Epidermal melanocyte (primary cell): ENCODE data around the genes HHLA2, CD200 and CD200R1.

GRCh38 chr3:108296272-108296702 is at the start of gene HHLA2:
HHLA2 (plus strand) TSS chr3:108296548.
- RRBS, result no CpG with 5 or more reads among the region's 3 CpGs

- RRBS, result no CpG with 5 or more reads among the region's 2 CpGs
Measured at GRCh38 chr3:108550374-108551319, 38.6 kb downstream of the CIP2A start.

DNA sequence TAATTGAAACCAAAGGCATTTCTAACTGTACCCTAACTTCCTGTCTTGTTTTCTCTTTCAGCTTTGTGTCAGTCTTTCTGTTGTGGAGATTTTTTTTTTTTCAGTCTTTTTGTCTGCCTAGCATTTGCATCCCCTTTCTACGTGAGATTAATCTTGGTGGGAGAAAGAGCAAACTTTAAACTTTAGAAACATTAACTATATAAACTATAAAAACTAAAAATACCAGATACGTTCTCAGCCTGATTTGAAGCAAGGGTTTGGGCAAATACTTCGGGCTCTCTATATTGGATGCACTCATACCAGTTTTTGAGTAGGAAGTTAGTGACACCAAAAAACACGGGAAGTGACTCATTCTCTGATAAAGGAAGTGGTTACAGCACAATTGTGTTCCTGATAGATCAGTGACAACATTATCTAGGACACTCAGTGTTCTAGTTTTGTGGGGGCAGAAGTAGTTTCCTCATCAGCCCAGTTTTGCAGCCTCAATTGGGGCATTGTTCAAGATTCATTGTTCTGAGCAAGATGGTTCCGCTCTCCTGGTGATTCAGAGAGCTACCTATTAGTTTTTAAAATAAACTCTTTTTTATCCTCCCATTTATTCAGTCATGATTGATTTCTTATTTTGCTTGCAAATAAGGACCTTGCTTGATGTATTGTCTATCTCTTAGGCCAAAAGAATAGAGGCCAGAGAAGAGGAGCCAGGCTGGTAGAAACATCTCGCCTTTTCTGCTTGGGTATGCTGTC is 469.6 kb upstream of the DPPA4 start:
- RRBS, result no CpG with 5 or more reads among the region's 6 CpGs

- RRBS, result no CpG with 5 or more reads among the region's 4 CpGs
Measured at GRCh38 chr3:110344989-110345509, 726.6 kb upstream of the NECTIN3 start.

- RRBS, result no CpG with 5 or more reads among the region's 31 CpGs
Measured at GRCh38 chr3:111561795-111562310, 19.9 kb downstream of the CD96 start.

DNA sequence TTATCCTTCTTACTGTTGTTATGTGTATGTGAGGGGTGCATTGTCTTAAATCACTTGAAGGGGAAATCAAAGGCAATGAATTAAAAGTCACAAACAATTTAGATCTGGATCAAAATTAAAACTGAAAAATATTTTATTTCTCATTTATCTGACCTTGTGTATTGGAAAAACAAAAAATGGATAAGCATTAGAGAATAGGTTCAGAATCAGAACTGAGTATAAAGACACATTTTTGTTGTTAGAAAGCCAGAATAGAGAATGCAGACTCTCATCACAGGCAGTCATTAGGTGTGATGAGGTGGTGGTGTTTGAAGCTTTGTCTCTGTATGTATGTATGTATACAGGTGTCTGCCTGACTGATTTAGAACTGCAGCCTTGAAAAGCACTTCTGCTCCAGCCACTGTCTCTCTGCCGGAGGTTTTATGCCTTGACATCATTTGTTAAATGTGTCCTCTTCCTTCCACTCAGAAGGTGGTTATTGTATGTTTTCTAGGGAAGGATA is 1.3 kb downstream of the PLCXD2 start:
- RRBS, result no CpG with 5 or more reads among the region's 1 CpG

GRCh38 chr3:111692970-111693552 is 18.6 kb downstream of the PLCXD2 start:
- RRBS, result no CpG with 5 or more reads among the region's 6 CpGs

DNA sequence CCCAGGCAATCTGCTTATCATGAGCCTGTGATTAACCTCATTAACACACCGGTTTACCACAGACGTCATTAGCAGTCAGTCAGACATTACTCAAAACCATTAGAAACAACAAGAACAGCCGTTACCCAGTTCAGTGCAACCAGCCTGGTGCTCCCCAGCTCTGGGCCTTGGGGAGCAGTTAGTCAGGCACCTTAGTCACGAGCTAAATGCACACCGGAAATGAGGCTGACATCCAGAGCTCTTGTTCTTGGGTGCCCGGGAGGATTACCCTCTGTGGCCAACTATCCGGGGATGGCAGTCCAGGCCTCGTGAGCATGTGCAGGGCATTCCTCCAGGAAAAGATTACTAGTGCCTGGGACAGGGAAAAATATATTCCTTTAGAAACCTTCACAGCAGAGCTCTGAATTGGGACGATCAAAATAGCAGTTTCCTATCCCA is 38.0 kb downstream of the PLCXD2 start:
- RRBS, result 93% methylated on average over 1 of the region's 9 CpGs

DNA sequence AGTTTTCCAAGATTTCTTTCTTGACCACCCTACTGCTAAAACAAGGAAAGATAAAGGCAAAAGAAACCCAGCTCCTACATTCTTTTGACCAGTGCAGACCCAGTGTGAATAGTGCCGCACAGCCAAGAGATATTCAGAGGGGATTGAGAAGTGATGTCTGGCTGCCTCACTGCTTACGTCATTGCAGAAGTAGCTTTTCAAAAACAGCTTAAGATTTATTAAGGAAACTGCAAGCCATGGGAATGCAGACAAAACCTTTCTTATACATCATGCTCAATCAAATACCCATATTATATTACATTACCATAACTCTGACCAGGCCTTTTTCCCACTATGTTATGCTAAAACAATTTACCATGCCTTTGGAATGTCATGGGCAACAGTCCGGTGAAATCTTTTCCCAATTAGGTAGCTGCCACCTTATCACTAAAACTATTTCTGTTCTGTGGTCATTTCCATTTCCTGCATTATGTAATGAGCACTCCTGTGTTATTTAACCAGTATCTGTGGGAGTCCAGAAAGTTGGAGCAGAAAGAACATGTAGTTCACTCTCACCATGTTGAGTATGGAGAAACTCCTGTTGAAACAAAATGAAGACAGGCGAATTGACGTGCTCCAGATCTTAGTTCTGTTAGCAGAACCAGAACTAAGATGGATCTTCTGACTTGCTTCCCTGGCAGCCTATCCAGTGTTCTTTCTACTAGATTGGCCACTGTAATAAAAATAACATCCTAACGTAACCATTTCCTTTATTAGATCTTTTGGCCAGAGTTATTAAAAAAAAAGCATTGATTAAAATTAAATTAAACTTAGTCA is 6.1 kb downstream of the PHLDB2 start:
- RRBS, result no CpG with 5 or more reads among the region's 6 CpGs

- RRBS, result no CpG with 5 or more reads among the region's 4 CpGs
Measured at GRCh38 chr3:112126262-112127038, 6.6 kb downstream of the GCSAM start.

DNA sequence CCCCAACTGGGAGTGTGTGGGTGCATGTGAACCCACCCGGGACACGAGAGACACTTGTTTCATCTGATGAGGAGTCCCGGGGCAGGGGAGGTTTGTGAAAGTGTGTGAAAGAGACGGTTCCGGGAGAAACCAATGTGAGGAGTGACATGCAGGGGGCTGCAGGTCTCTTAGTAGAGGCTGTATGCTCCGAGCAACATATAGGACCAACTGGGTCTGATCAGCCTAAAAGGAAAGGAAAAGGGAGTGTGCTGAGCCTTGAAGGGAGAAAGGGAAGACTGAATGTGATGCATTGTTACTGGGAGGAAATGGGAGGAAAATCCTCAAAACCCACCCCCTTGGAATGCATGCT is 8.9 kb upstream of the SLC9C1 start:
- RRBS, result 8% methylated on average over 5 of the region's 6 CpGs

- RRBS, result 5% methylated on average over 17 of the region's 49 CpGs
Measured at GRCh38 chr3:112332944-112333936, at the start of gene CD200. CD200 (plus strand) TSS chr3:112333156.

GRCh38 chr3:112400606-112401068 is 67.7 kb downstream of the CD200 start:
- RRBS, result no CpG with 5 or more reads among the region's 5 CpGs

DNA sequence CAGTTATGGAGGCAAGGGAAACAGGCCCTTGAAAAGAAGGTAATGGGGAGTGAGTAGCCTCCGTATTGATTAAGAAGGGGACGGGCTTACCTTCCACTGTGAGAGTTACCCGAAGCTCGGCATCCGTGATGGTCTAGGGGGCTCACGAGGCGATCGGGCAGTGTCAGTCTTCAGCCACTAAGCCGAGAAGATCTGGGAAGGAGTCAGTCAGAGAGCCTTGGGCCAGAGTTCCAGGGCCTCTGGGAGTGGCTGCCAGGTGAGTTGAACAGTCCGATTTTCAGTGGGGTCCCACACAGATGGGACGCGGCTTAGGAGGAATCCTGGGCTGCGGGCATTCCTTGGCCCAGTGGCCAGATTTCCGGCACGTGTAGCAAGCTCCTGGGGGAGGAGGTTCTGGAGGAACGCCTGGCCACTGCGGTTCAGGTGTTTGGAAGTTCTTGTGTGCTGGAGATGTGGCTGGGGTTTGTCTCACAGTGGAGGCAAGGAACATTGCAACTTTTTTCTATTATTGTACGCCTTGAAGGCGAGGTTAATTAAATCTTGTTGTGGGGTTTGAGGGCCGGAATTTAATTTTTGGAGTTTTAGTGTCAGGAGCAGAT is 78.5 kb downstream of the BTLA start:
- RRBS, result no CpG with 5 or more reads among the region's 20 CpGs

- RRBS, result no CpG with 5 or more reads among the region's 10 CpGs
Measured at GRCh38 chr3:112421333-112422044, 77.8 kb downstream of the BTLA start.

- RRBS, result no CpG with 5 or more reads among the region's 2 CpGs
Measured at GRCh38 chr3:112464168-112464649, 35.1 kb downstream of the BTLA start.

DNA sequence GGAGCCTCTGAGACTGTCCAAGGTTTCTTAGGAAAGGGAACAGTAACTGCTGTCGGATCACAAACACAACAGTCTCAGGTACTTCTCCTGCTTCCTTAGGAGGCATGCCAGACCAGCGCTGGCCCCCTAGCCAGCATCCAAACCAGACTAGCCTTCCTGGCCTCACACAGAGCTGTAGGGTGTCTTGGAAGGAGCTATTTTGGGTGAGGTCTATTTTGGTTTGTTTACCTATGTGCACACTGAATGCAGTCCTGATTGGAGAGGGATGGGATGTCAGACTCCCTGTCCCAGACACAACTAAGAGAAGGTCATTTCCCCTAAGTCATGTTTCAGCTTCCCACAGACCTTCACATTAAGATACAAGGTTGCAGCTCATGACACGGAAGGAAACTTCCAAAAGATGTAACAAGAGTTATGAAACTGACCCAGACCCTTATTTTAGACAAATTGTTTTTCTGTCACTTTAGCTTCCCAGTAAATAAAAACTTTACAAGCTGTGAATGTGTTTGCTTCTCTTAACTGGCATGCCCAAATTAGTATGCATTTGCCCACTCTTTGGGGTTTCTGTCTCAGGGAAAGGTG is 28.7 kb downstream of the CCDC80 start:
- RRBS, result no CpG with 5 or more reads among the region's 3 CpGs

GRCh38 chr3:112639574-112640270 is 1.2 kb downstream of the CCDC80 start:
- RRBS, result no CpG with 5 or more reads among the region's 16 CpGs

DNA sequence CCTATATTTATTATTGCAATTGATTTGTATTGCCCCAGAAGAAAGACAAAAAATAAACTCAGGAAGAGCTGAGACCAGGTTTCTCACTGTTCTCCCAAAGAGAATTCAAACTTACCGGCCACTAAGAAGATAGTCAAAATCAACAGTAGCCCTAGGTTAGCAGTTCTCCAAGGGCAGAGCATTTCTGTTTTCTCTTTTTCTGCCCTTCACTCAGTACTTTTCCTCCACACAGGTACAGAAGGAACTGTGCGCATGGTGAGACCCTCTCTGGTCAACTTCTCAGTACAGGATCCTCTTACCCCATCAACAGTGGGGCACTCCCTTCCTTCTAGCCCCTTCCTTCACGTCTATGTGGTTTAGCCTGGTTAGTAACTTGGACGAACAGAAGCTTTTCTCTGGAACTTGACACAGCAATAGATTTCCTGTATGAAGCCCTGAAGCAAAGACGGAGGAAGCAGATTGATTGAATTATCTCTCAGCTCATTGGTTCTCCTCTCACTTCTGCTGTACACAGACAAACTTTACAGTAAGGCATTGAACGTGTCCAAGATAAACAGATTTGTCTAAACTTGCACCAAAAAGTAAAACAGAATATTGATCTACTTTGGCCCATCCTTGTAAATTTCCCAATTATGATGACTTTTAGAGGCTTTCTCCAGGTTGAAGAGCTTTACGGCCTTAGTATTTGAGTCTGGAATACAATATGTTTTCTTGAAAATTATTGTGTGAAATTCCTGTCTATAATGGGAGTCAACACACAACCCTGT is at the start of gene CD200R1:
TSS of gene CD200R1 (minus strand) at position 428 of the 767 bp plus-strand sequence.
- RRBS, result no CpG with 5 or more reads among the region's 7 CpGs

GRCh38 chr3:113193776-113194180 is 17.6 kb upstream of the BOC start:
- RRBS, result no CpG with 5 or more reads among the region's 2 CpGs